ENCODE measurements around a stretch of chr12.

DNA sequence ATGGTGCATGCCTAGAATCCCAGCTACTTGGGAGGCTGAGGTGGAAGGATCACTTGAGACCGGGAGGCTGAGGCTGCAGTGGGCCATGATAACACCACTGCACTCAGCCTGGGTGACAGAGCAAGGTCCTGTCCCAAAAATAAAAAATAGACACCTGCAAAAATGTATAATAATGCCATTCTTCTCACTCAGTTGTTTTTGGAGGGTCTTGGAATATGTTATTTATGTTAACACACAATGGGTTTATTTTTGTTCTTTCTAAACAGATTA lies 7.3 kb upstream of the ING4 start:
- PRO-cap: no peak

GRCh38 chr12:6688390-6688741 lies 809 bp downstream of the ZNF384 start:
- PRO-cap: no peak

DNA sequence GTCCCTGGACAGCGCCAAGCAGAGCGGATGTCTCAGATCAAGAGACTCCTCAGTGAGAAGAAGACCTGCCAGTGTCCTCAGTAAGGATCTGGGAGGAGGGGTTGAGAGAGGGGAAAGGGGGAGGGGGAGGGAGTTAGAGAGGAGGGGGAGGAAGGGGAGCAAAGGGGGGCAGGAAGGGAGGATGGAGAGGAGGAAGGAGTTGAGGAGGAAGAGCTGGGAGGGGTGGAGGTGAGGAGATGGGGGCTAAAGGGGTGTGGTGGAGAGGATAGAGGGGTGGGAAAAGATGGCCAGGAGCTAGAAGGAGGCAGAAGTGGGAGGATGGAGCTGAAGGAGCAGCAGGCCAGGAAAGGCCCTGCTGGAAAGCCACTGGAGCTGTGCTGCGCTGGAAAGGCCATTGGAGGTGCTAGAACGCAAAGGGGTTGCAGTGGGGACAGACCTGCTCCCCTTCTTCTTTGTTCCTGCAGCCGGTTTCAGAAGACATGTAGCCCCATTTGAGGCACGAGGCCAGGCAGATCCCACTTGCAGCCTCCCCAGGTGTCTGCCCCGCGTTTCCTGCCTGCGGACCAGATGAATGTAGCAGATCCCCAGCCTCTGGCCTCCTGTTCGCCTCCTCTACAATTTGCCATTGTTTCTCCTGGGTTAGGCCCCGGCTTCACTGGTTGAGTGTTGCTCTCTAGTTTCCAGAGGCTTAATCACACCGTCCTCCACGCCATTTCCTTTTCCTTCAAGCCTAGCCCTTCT lies 2.6 kb upstream of the GPR162 start:
- PRO-cap: unidirectional peak, plus-strand start at position 394 of the sequence

DNA sequence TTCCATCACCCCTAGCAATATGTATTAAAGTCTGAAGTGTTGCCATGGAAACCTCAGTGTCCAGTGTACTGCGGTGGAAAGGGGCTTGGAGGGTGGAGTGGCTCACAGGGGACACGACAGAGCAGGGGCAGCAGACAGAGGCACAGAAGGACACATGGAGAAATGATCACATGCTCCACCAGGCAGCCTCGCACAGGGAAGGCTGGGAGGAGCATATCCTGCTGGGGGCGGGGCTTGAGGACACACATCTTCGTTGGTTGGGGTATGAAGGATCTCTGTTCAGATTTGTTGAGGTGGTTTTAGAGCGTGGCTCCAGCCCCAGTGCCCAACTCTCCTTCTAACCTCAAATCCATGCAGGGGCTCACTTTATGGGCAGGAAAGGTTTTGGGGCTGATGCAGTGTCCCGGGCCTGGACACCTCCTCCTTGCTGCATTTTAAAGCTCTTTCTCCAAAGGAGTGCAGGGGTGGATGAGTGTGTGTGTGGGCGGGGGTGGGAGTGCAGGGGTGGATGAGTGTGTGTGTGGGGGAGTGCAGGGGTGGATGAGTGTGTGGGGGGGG lies 757 bp upstream of the P3H3 start:
- PRO-cap: bidirectional peak, plus-strand start at position 282 of the sequence, minus-strand start at position 163 of the sequence

DNA sequence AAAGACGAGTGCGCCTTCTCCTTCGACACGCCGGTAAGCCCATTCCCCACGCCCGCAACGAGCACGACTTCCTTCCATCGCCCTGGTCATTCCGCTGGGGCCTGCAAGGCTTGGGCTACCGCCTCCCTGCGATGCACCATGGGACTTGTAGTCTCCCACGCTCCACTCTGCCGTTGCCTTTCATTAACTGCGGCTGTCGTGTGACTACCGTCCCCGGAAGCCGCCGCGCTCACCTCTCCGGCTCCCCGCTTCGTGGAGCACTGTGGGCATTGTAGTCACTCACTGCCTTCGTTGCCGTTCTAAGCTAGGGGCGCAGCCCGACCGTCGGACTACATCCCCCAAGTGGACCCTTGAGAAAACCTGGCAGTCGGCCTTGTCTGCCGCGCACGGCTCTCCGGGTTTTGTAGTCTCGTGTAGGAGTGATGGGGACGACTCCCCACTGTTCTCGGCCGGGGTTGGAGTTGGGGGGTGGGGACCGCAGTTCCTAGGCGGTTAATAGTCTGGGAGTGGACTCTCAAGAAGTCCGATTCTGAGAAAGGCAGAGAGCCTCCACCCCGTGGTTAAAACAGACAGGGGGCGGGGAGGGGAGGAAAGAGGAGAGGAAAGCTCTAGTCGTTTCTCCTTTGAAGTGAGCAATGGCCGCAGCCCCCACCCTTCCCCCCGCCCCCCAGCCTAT lies 446 bp downstream of the USP5 start:
- PRO-cap: bidirectional peak, plus-strand start at position 439 of the sequence, minus-strand start at position 147 of the sequence

- PRO-cap: bidirectional peak, plus-strand start at chr12:6937727, minus-strand start at chr12:6937581; bidirectional peak, plus-strand start at chr12:6938261, minus-strand start at chr12:6937866
Observed at GRCh38 chr12:6937350-6938479, 6.1 kb upstream of the C12orf57 start.

- PRO-cap: bidirectional peak, plus-strand start at chr12:6962270, minus-strand start at chr12:6961867
Observed at GRCh38 chr12:6962132-6962531, 8.3 kb downstream of the PHB2 start.

DNA sequence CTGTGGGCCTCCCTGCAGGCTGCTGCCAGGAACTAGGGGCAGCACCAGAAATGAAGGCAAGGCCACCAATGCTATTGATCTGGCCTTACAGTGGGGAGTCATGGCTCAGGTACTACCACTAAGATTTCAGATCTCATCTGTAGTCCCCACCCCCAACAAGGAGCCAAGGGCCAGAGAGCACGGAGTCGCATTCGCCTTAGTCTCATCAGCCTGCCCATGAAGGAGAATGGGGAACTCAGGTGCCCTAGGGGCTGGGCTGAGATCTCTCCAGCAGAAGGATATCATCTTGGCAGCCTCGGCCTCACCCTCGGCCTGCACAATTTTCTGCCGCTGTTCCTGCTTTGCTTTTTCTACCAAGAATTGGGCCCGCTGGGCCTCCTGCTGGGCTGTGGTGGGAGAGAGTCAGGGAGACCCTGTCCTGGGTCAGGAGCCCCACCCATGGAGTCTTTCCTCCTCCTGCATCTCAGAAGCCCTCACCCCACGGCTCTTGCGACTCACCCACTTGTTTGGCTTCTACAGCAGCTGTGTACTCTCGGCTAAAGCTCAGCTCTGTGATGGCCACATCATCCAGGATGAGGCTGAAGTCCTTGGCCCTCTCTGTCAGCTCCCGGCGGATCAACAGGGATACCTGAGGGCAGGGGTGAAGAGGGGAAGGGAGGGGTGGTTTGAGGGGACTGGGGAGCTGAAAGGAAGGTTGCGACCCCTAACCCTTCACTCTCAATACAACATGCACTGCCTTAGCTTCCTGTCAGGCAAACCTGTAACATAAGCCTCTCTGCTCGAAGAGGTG lies 2.9 kb downstream of the PHB2 start:
- PRO-cap: no peak

- PRO-cap: no peak
Observed at GRCh38 chr12:7068317-7069048, 8.0 kb downstream of the C1S start.

GRCh38 chr12:7080065-7081066 lies 11.9 kb downstream of the C1R start:
- PRO-cap: no peak

DNA sequence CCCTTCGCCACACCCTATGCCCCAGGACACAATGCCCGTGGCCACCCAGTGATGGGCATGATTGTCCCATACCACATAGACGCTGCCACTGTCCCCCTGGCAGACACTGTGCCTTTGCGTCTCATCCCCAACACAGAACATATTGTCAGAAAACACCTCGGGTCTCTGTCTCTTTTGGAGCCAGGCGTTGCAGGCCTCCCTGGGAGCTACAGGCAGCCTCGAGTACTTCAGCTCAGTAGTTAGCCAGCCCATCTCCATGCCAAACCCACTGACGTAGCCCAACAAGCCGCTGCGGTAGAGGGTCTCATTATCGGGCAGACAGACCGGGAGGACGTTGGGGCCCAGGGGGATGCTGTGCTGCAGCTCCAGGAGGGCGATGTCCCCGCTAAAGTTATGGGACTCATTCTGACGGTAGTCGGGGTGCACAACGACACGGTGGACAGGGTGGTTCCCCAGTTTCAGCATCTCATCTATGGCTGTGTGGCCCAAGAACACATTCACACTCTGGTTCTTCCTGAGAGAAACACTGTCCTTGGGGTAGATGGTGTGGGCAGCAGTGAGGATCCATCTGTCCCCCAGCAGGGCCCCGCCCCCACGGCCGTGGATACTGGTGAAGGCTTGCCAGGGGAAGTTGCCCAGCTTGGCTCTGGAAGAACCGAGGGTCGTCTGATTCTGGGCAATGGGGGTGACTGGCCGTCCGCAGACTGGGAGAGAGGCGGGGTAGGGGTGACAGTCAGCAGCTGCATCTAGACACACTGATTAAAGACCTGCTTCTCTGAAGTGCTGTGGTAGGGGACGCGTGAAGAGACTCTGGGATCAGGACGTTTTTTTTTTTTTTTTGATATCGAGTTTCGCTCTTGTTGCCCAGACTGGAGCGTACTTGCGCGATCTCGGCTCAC lies 4.5 kb upstream of the C1R start:
- PRO-cap: no peak

- PRO-cap: no peak
Observed at GRCh38 chr12:7122275-7123510, 6.0 kb downstream of the RBP5 start.

- PRO-cap: no peak
Observed at GRCh38 chr12:7155146-7156234, 25.3 kb downstream of the CLSTN3 start.

- PRO-cap: no peak
Observed at GRCh38 chr12:7373335-7373728, 69.5 kb downstream of the ACSM4 start.

GRCh38 chr12:7498490-7499485 lies 4.8 kb downstream of the CD163 start:
- PRO-cap: no peak

DNA sequence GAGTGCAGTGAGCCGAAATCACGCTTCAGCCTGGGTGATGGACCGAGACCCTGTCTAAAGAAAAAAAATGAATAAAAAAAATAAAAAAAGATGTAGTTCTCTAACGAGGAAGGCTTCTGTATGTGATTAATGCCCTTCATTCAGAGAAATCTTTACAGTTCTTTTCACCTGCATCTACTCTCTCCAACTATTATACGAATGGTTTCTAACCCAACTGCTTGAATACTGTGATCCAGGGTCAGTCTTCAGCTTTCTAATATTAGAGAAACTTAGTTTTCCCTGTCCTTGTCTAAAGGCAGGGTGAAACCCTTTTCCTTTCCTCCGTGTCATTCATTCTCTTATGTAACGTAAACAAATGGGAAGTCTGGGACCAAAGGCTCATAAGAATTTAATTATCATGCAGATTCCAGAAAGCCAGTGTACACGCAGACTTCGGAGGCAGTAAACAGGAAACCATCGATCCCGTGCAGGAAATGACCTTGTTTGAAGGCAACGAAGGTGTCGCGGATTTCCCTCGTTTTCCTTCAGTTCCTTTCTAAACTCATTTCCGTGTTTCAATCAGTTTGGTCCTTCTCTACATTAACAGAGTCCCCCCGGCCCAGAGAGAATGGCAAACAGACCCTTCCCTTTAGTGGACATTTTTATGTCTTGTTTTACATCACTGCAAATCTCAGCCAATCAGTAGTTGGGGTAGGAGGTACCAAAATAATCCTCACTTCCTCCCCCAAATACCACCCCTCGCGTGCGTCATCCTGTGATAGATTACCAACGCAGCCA lies 6.4 kb upstream of the FOXJ2 start:
- PRO-cap: bidirectional peak, plus-strand start at position 417 of the sequence, minus-strand start at position 333 of the sequence; bidirectional peak, plus-strand start outside the sequence, minus-strand start at position 650 of the sequence

DNA sequence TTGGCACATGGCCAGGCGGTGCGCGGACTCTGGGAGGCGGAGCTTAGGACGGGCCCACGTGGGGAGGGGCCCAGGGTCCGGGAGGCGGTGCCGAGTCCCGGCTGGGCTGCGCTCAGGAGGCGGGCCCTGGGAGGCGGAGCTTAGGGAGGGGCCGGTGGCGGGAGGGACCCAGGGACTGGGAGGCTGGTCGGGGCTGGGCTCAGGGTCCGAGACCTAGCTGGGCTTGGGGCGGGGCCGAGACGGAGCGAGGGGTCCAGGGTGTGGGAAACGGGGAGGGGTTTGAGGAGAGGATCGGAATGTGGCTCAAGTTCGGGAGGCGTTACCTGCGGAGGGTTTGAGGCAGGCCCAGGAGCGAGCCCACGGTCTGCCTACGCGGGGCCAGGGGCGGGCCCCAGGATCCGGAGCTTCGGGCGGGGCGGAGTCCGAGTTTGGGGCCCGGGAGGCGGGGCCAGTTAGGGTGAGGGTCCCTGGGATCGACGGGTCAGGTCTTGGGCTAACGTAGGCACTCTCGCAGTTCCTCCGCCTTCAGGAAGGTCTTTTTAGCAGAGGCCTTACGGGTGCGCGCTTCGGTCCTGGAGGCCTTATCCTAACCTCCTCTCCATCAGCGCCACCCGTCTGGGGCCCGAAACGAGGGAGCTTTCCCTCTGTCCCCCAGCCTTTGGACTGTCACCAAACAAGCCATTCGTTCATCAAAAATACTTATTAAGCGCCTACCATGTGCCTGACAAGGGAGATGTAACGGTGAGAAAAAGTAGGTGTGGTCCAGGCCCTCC lies 16.3 kb upstream of the FAM90A1 start:
- PRO-cap: unidirectional peak, plus-strand start at position 505 of the sequence

- PRO-cap: no peak
Observed at GRCh38 chr12:8611103-8611591, 1.5 kb downstream of the AICDA start.

GRCh38 chr12:8948608-8949117 lies 782 bp downstream of the M6PR start:
- PRO-cap: no peak

GRCh38 chr12:8996549-8997193 lies 7.3 kb downstream of the KLRG1 start:
- PRO-cap: no peak

Measured in WTC11 (cell line).